Smooth muscle cell (in vitro differentiated cells): ENCODE results near the gene APOL6.

DNA sequence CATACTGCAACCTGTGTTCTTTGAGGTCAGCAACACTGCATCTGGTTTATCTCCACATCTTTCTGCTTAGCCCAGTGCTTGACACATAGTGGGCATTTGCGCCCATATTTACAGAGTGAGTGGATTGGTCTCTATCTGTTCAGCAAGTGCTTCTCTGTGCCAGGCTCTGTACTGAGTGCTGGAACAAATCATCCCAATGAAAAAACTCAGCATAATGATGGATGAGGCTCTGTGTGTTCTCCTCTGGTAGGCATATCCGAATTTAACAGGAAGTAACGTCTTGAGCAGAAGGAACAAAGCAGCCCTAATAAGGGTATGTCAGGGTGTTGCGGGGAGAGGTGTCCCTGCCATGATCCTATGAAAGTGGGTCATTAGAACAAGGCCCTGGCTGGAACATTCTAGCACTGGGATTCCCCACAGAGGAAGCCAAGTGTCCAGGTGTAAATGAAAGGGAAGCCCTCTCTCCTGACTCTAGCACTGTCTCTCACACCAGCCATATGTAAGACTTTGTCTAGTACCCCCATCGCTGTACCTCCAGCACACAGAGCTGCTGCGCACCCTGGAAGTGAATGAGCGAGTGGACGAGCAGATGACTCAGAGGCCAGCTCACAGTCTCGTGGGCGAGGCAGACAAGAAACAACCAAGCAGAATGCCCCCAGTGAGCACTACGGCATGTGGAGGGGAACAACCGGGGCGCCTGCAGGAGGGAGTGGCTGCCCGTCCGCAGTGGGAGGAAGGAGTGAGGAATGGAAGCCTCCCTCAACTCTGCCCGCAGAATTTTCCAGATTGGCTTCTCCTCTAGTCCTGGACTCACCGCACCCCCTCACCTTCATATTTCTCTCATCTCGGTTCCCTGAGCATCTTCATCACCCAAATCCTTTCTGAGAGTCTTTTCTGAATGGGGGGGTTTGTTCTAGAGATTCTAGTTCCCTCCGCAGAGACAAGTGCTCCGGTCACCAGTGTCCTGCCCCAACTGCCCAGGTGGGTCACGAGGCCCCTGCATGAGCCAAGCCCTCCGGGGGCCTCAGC is 46.3 kb downstream of the MCM5 start:
- RAMPAGE, long total RNA = no peak

DNA sequence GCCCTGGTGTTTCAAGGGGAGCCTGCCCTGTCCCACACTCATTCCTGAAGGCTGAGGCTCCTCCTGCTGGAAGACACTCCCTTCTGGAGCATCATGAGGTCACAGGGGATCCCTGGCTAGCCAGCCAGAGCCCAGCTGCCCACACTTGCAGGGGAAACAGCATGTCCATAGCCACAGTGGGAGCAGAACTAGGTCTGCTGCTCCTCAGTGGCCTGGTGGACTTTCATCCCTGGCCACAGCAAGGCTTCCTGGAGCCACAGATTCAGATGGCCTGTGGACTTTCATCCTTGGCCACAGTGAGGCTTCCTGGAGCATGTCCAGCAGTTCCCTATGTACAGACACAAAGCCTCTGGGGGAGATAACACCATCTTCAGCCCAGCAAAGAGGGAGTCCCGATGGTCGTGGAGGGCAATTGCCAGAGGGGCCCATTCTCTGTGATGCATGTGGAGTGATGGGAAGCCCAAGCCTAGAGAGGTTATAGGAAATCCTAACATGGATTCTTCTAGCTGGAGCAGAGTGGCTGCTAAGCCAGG is 5.9 kb upstream of the APOL6 start:
- RAMPAGE, long total RNA = no peak

DNA sequence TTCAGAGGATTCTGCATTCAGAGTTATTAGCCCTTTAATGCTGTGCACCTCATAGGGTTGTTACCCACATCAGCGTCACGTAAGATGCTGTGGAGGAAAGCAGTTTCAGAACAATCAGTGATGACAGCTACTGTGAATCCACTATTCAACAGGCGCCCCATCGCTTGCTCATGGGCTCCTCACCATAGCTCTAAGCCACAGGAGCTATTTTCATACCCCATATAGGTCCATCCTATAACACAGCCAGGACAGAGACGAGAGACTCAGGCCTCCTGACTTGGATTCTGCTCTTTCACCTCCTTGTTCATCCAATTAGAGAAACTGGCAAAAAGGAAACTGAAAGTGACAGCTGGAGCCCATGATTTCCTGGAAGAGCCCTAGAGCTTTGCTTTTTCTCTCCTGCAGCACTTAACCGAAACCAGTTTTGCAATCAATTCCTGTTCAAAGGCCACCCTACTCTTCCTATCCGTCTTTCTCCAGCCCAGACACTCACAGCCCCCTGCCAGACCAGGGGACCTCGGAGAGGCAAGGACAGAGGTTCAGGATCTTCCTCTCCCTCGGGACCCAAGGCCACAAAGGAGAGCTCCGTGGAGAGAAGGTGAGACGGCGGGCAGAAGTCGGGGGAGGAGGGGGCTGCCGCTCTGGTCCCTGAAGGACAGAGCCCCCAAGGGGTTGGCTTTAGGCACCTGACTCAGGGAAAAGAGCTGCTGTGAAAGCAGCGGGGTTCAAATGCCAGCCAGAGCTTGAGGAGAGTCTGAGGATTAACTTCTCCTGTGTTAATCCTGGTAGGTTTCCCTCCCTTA is at the start of gene APOL6:
APOL6 (plus strand) TSS at position 421 of the 803 bp plus-strand sequence.
- RAMPAGE, long total RNA = start-site peak on the plus strand centred at position 367 of the sequence, 44 bp wide, 7 and 7 reads in 2 replicates

- RAMPAGE, long total RNA = no peak
Observed at GRCh38 chr22:35649582-35649909, 1.3 kb downstream of the APOL6 start.

- RAMPAGE, long total RNA = no peak
Observed at GRCh38 chr22:35892181-35892699, 136.4 kb downstream of the RBFOX2 start.

DNA sequence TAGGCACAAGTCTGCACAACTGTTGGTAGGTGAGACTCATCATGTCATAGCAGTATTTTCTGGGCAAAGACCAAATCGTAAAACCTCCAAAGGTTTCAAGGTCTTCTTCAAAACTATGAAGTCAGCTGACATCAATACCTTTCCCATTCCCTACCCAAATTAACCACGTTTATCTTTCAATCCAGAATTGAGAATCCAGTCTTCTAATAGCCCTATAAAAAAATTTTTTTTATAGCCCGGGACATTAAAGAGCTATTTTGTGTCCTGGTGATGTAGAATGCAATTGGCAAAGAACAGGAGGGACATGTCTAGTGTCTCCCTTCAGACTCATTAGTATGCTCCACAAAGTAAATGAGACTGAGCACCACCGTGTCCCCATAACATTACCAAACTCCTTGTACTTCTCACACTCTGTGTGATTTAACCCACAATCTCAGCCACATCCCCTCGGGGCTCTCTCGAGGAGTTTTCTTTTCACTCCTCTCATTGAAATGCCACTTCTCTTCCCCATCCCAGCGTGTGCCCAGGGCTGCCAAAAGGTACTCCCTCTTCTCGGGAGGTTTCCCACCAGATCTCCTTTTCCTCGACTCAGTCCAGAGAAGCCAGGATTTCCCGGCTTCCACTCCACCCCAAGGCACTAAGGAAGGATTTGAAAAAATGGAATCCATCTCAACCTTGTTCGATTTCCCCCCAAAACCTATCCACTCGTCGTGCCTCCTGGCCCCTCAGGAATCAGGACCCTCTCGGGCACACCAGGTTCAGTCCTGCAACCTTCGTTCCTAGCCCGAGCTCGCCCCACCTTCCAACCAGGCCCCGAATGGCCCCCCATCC is 1.1 kb downstream of the RBFOX2 start:
- RAMPAGE, long total RNA = no peak

- RAMPAGE, long total RNA = no peak
Observed at GRCh38 chr22:36065369-36066611, 37.2 kb upstream of the RBFOX2 start.

DNA sequence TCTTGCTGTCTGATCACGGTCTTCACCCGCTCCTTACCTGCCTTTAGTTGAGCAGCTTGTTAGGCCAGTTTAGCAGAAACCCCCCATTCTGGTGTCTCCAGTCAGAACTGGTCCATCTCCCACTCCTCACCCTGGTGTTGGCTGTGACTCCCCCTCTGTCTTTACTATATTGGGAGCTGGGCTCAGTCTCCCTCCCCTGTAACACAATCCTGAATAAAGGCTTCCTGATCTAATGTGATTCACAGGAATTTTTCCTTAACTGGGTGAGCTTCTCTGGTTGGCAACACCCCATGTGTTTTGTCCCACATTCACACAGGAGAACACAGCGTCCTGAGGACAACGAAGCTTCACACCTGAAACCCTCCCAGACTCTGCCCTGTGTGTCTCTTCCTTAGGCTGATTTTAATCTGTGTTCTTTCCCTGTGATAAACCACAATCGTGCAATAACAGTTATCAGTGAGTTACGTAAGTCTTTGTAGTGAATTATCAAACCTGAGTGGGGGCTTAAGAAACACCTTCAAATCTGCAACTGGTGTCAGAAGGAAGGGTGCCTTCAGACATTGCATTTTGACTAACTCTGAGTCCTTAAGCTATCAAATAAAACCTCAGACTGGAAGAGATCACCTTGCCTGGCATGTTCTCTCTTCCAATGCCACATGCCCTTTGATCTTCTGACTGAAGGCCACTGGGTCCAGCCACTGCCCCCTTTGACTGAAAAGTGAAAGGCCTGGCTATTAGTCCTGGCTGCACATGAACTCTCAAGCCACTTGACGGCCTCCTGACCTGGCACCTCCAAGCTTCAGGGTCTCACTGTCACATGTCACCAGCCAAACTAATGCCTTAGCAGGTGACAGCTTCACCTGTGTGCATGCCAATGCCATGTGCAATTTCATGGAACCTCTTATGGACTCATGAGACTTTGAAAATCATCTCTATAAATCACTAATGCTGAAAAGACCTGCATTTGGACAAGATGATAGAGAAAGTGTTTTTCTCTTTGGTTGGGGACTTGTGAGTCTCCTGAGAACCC is 17.3 kb downstream of the APOL3 start:
- RAMPAGE, long total RNA = no peak

DNA sequence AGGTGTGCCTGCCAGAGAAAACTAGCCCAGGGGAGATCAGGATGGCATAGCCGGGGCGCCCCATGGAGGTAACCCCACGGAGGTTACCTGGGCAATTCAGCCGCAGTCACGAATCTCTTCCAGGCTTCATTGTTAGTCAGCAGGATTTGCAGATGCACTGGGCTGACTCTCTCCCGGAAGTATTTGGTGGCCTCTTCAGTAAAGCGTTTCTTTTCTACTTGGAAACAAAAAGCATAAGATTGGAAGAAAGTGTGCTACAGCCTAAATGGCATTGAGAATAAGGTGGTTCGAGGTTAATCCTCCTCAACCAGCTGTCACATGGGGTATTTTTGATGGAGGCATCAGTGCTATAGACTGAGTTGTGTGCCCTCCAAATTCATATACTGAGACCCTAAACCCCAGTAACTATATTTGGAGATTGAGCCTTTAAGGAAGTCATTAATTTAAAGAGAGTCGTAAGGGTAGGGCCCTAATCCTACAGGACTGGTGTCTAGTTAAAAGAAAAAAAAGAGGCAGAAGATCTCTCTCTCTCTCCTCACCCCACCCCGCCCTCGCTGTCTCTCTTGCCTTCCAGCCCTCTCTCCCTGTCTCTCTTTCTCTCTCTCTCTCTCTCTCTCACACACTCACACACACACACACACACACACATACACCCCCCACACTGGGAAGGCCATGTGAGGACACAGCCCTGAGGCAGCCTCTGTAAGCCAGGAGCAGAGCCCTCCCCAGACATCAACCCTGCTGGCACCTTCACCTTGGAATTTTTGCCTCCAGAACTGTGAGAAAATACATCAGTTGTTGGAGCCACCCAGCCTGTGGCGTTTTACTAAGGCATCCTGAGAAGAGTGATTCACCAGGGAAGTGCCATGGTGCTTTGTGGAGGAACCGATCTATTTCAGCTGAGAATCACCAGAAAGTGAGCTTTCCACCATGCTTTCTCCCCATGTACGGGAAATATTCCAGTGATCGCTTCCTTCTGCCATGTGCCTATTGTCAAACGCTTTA is 14.9 kb downstream of the APOL3 start:
- RAMPAGE, long total RNA = no peak

- RAMPAGE, long total RNA = no peak
Observed at GRCh38 chr22:36155687-36156157, 4.8 kb downstream of the APOL3 start.

- RAMPAGE, long total RNA = no peak
Observed at GRCh38 chr22:36286135-36287183, 33.5 kb downstream of the APOL1 start.

GRCh38 chr22:36291808-36292372 is 39.0 kb downstream of the APOL1 start:
- RAMPAGE, long total RNA = no peak

- RAMPAGE, long total RNA = no peak
Observed at GRCh38 chr22:36308254-36308703, 55.3 kb downstream of the APOL1 start.

DNA sequence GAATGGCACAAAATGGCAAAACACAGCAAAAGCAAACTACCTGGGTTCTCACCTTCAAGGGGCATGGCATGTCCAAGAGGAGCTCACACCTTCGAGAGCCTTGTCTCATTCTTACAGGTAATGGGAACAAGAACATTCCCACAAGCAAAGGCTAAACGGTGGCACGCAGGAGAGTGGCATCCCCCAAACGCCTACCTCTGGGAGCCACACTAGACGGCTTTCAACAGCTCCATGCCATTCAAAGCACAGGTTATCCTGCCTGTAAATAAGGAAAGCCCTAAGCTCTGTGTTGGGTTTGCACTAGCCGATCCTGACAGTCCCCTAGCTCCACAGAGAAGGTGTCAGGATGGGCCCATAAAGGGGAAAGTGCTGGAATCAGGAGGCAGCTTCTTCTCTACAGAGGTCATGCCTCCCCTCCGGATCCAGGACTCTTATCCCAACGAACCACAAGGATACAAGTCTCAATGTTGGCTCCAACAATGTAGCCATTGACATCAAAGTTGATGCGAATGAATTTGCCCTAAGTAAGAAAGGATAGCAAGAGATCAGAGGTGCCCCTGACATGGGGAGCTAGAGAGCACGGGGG is 66.4 kb downstream of the MYH9 start:
- RAMPAGE, long total RNA = no peak

- RAMPAGE, long total RNA = no peak
Observed at GRCh38 chr22:36323208-36323748, 64.5 kb downstream of the MYH9 start.

DNA sequence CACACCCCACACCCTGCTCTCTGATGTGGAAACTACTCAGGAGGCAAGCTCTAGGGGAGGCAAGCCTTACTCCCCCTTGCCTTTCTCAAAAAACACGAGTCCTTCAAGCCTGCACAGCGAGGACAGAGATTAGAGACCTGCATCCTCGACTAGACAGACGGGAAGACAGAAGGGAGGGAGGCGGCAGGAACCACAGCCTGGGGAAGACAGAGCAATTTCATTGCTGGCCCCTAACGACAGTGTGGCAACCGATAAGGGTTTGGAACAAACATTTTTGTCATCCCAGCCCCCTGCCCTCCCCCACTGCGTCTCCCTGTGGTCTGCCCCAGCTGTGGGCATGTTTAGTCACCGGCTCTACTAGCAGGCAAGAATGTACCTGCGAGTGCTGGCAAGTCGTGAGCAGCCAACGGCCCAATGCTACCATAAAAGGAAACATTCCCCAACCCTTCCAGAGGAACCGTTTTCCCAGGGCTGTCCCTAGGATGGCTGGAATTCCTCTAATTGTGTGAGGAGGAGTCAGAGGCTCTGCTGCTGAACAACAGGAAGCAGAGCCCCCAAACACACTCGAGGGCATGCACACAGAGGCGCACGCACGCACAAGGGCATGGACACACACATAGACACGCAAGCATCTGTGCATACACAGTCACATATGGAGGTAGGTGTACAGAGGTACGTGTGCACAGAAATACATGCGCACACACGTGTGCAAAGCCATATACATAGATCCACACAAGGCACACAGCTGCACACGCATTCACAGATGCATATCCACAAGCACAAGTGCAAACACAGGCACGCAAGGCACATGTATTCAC is 58.4 kb downstream of the MYH9 start:
- RAMPAGE, long total RNA = start-site peak on the plus strand centred at position 576 of the sequence, 35 bp wide, 11 and 28 reads in 2 replicates

DNA sequence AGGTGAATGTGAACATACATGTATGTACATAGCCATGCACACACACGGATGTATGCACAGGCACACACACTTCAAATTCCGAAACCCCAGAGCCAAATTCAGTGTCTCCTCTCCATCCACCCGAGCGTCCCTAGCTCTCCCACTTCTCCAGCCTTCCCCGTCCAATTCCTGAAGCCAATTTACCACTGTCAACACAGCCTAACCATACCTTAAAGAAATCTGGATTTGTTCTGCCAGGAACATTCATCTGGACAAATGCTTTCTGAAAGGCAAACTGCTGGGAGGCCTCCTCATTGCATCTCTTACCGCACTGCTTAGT is 57.8 kb downstream of the MYH9 start:
- RAMPAGE, long total RNA = no peak

DNA sequence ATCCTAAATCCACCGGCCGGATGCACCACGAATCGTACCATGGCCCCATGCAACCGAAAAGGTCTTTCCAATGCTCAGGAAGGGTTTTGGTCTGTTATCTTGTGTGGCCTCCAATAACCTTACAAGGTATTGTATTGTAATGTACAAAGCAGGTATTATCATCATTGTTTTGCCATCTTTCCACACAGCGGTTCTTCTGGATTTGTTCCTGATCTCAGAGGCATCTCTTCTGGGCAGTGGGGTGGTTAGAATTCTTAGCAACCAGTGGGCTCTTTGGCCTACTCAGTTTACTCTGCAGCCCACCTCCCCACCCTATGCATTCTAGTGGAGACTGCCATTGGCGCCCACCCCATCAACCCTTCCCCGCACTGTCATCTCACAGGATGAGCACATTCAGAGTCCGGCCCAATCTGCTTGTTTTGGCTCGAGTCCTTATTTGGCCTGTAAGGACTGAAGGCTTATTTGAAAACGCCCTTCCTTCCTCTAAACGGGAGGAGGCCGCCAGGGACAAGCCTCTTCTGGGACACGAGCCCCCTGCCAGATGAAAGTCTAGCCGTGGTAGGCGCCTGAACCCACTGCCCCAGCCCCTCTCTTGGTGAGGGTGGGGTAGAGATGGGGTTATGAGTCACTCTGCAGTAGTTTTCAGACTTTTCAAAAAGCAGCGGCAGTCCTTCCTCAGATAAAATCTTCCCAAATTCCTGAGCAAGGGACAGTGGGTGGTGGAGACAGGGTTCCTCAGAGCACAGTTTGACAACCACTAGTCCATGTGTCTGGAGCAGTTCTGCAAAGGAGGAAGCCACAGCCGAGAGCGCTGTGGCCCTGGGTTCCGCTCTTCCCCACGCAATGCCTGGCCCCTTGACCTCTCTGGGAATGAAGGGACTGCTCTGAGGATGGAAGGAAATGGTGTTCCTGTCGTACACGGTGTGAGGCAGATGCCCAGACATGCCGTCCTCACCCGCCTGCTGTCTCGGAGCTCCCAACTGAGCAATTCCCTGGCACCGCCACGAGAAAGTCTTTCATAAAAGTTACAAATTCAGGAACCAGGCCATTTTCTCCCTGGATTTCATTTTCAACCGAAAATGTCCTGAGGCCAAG is 57.1 kb downstream of the MYH9 start:
- RAMPAGE, long total RNA = no peak

DNA sequence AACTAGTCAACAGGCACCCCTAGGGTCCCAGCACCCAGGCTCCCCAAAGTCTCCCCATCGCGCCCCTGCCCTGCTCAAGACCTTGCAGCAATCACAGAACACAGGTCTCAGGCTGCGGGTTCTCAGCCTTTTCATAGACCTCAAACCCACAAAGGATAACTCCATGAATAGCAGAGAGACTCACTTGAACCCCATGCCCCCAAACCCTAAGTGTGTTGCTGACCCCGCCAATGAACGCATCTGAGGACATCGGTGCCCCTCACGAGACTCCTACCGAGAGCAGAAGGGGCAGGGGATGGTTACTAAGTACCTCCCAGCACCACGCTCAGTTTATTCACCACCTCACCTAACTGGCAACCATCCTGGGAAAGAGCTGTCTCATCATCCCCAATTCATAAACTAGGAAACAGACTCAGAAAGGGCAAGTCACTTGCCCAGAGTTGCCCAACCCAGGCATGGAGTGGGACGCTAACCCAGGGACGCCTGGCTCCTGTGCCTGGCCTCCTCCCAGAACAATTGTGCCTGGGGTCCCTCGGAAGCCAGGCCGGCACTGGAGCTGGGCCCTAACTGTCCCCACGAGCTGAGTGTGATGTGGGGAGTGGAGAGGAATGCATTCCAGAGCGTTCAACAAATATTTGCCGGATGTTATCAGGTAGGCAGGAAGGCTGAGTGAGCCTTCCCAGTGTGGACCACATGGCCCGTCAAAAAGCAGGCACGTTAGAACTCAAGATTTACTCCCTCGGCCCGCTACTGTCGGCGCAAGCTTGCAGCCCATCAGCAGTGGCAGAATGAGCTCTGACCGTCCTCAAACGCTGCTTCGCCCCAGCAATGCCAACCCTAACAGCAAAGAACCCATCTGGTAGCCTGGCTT is 35.9 kb downstream of the MYH9 start:
- RAMPAGE, long total RNA = no peak

- RAMPAGE, long total RNA = no peak
Observed at GRCh38 chr22:36372777-36373891, 14.6 kb downstream of the MYH9 start.